Measurements from ENCODE around the genes SWT1, PRG4 and PTGS2.

- PRO-cap, result no peak
Measured at GRCh38 chr1:184504435-184504650, 117.5 kb downstream of the C1orf21 start.

DNA sequence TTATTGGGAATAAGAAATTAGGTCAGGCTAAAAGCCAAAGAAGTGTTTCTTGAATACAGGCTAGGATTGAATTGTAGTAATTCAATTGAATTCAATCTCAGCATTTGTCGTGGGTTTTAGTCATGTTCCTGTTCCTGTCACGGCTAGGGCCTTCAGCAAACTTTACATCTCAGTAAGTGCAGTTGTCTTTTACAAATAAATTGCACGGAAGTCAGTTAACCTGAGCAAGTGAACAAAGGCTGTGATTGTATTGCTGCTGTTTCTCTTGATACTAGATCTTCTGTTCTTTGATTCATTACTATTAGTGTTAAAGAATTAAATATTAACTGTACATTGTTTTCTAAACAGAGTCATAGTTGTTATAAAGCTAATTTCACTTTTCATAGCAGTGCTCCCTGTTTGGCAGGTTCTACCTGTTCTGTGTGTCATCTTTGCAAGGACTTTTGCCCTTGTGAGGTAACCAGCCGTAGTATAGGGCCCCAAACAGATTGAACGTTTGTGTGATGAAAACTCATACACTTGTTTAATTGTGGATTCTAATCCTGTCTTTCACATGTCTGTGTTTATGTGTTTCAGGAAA lies 164.4 kb downstream of the EDEM3 start:
- PRO-cap, result no peak

GRCh38 chr1:184626281-184626502 lies 128.5 kb downstream of the EDEM3 start:
- PRO-cap, result no peak

DNA sequence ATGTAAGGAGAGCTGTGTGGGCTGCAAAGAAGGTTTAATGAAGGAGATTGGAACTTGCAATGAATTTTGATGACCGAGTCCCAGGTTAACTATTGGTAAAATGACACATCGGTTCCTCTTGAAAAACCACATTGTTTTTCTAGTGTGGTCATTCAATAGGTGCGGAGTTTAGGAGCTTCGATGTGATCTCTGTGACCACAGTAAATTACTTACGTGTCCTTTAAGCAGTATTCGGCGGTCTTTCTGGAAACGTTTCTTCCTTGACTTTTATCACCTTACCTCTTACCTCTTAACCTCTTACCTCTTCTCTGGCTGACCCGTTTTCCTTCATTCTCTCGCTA lies 1.0 kb upstream of the EDEM3 start:
- PRO-cap, result no peak

- PRO-cap, result no peak
Measured at GRCh38 chr1:184958785-184959446, 15.4 kb downstream of the NIBAN1 start.

DNA sequence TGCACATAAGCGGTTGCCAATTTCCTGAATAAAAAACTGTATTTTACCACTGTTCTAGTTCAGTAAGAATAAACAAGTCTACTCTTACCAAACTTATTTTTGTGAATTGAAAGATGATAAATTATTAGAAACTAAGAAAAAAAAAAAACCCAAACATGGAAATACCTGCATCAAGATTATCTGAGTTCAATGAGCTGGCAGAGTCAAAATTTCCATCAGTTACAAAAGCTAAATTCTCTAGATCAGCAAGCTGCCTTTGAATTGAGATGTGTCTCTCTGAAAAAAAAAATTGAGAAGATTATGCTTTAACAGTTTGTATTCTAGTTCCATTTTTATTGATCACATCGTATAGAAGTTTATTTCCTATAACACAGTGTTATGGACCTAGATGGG lies 5.1 kb downstream of the TRMT1L start:
- PRO-cap, result no peak

DNA sequence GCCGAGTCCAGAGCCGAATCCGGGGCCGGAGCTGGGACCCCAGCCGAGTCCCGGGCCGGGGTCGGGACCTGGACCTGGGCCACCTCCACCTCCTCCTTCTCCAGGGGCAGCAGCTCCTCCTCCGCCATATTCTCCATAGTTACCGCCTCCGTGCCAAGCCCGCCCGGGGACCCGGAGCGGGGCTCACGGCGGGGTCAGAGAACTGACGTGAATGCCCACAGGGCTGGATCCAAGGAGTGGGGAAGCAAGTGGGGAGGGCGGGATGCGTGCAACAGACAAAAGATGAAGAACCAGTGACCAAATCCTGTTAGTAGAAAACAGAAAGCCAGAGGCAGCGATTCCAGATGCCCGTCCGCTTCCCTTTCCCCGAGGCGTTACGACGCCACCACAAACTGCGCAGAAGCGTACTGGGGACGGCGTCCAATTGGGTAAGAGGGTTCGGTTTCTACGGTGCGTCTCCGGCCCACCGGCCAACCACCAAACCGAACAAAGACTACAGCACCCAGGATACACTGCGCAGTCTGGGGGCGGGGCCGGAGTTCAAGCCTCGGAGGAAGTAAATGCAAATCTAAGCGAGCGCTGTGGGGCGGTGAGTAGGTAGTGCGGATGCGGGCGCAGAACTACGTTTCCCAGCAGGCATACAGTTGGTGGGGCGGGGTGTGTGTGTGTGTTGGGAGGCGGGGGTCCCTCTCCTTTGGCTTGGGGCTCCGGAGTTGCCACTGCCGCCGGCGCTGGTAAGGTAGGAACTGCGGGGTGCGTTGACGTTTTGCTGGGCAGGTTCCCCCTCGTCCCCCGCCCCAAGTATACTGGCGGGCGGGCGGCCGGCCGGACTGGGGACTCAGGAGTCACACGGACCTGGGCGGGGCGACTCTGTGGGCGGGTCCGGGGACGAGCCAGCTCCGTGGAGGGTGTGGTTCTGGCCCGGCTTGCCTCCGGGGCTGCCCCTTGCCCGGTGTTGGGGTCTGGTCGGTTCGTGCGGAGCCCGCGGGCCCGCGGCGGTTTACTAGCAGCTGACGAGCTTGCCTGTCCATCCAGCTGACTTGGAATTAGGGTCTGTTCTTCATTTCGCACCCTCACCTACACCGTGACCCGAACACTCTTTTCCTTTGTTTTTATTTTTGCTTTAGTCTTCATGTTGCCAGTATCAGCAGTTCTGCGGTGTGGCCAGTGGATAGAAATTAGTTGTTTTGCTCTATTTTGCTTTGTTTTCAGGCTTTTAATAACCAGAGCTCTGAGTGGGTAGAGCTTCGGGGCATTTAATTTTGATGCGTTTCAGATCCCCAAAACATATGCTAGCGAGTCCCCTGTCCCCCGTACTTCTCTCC lies at the start of gene SWT1:
TSS of gene SWT1 (plus strand) at position 592 of the 1,325 bp plus-strand sequence.
- PRO-cap, result bidirectional peak, plus-strand start at position 719 of the sequence, minus-strand start at position 378 of the sequence; bidirectional peak, plus-strand start at position 955 of the sequence, minus-strand start at position 832 of the sequence

GRCh38 chr1:185291518-185292267 lies 25.4 kb downstream of the IVNS1ABP start:
- PRO-cap, result no peak

DNA sequence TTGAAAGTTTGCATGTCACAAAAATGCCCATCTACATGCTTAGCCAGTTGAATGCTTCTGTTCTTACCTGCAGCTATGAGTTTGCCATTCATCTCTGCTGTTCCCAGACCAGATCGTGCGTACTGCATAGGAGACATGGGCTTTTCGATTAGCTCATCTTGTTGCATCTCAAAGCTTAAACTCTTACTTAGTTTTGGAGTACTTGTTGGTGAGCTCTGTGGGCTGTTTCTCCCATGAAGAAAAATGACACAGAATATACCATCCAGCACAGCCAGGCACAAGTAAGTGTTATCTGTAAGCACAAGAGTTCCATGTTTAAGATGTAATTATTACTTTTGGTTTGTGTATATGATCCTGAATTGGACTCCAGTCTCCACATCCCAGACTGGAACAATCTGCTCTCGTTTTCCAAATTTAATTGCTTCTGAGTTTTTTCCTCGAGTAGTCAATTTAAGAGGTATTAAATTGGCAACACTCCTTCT lies 16.1 kb downstream of the IVNS1ABP start:
- PRO-cap, result no peak

- PRO-cap, result no peak
Measured at GRCh38 chr1:185559801-185560435, 174.3 kb upstream of the HMCN1 start.

DNA sequence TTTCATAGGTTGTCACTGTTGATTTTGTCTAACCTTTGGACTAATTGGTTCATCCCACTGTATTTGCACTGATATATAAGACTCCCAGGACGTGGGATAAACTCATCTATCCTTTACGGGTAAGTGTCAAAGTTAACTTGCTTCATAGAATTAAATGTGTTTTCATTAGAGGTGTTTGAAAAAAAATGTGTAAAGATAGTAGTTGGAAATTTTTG lies at the start of gene PRG4:
TSS of gene PRG4 (plus strand) at position 105 of the 215 bp plus-strand sequence.
- PRO-cap, result no peak

- PRO-cap, result no peak
Measured at GRCh38 chr1:186296625-186296936, 502 bp downstream of the PRG4 start.

- PRO-cap, result unidirectional peak, plus-strand start at chr1:186637330
Measured at GRCh38 chr1:186637130-186637626, 43.0 kb downstream of the PTGS2 start.

DNA sequence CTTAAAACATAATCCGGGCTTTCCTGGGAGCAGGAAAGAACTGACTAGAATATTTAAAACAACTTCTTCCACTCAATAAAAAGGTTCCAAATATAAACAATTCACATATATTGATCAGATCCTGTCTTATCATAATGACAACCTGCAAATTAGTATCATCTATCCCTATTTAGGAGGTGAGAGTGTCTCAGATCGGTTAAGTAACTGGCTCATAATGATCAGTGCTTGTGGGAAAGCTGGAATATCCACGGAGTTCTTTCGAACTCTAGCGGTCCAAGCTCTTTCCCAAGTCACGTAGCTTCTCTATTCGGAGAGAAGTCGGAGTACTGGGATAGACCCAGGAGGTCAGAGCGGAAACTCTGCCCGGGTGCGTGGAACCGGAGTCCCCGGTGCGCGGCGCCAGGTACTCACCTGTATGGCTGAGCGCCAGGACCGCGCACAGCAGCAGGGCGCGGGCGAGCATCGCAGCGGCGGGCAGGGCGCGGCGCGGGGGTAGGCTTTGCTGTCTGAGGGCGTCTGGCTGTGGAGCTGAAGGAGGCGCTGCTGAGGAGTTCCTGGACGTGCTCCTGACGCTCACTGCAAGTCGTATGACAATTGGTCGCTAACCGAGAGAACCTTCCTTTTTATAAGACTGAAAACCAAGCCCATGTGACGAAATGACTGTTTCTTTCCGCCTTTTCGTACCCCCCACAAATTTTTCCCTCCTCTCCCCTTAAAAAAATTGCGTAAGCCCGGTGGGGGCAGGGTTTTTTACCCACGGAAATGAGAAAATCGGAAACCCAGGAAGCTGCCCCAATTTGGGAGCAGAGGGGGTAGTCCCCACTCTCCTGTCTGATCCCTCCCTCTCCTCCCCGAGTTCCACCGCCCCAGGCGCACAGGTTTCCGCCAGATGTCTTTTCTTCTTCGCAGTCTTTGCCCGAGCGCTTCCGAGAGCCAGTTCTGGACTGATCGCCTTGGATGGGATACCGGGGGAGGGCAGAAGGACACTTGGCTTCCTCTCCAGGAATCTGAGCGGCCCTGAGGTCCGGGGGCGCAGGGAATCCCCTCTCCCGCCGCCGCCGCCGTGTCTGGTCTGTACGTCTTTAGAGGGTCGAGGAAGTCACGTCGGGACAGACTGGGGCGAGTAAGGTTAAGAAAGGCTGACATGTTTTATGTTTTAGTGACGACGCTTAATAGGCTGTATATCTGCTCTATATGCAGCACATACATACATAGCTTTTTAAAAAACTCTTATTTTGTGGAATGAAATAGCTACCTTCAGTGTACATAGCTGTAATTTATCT lies at the start of gene PTGS2:
TSS of gene PTGS2 (minus strand) at position 596 of the 1,283 bp plus-strand sequence.
- PRO-cap, result bidirectional peak, plus-strand start at position 936 of the sequence, minus-strand start at position 946 of the sequence

DNA sequence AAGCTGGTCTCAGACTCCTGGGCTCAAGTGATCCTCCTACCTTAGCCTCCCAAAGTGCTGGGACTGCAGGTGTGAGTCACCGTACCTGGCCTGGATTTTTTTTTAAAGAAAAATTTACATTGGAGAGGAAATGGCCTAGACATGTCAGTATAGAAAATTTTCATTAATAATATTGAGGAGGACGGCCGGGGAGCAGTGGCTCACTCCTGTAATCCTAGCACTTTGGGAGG lies 127.9 kb downstream of the PLA2G4A start:
- PRO-cap, result no peak

GRCh38 chr1:188897389-188897789 lies 1580.3 kb downstream of the BRINP3 start:
- PRO-cap, result no peak

- PRO-cap, result no peak
Measured at GRCh38 chr1:190474261-190475014, 3.2 kb downstream of the BRINP3 start.

DNA sequence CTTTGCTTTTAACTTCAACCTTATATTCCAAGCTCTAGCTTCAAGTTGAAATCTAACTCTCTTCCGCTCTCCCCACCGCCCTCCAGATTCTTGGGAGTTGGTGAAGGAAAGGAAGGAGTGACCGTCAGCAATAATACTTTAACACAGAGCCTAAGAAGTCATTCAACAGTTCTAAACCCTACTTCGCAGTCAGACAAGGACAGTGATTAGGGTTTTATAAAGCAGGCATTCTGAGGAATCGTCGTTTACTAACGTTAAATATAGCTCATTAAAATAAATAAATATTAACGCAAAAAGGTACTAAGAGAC lies 2.7 kb downstream of the BRINP3 start:
- PRO-cap, result no peak

GRCh38 chr1:192806915-192807936 lies 1.6 kb upstream of the RGS2 start:
- PRO-cap, result no peak

GRCh38 chr1:192809272-192809857 lies 526 bp downstream of the RGS2 start:
- PRO-cap, result bidirectional peak, plus-strand start at chr1:192809486, minus-strand start at chr1:192809449; bidirectional peak, plus-strand start at chr1:192809749, minus-strand start at chr1:192809748